Cerebral cortex (tissue), 2 donors: ENCODE measurements around a stretch of chr13.

GRCh38 chr13:97367457-97368021 is 66.4 kb upstream of the RAP2A start:
- PRO-cap, 2 experiments = no peak in any of the 2 experiments

DNA sequence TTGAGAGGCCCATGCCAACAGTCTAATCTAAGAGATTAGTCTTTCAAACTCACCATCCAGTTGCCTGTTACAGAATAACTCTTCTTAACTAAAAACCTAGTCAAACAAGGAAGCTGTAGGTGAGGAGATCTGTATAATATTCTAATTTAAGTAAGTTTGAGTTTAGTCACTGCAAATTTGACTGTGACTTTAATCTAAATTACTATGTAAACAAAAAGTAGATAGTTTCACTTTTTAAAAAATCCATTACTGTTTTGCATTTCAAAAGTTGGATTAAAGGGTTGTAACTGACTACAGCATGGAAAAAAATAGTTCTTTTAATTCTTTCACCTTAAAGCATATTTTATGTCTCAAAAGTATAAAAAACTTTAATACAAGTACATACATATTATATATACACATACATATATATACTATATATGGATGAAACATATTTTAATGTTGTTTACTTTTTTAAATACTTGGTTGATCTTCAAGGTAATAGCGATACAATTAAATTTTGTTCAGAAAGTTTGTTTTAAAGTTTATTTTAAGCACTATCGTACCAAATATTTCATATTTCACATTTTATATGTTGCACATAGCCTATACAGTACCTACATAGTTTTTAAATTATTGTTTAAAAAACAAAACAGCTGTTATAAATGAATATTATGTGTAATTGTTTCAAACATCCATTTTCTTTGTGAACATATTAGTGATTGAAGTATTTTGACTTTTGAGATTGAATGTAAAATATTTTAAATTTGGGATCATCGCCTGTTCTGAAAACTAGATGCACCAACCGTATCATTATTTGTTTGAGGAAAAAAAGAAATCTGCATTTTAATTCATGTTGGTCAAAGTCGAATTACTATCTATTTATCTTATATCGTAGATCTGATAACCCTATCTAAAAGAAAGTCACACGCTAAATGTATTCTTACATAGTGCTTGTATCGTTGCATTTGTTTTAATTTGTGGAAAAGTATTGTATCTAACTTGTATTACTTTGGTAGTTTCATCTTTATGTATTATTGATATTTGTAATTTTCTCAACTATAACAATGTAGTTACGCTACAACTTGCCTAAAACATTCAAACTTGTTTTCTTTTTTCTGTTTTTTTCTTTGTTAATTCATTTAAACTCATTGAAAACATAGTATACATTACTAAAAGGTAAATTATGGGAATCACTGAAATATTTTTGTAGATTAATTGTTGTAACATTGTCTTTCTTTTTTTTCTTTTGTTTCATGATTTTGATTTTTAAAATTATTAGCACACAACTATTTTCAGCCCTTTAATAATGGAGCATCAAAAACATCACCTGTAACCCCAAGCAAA is 41.3 kb upstream of the RAP2A start:
- PRO-cap, 2 experiments = no peak in any of the 2 experiments

DNA sequence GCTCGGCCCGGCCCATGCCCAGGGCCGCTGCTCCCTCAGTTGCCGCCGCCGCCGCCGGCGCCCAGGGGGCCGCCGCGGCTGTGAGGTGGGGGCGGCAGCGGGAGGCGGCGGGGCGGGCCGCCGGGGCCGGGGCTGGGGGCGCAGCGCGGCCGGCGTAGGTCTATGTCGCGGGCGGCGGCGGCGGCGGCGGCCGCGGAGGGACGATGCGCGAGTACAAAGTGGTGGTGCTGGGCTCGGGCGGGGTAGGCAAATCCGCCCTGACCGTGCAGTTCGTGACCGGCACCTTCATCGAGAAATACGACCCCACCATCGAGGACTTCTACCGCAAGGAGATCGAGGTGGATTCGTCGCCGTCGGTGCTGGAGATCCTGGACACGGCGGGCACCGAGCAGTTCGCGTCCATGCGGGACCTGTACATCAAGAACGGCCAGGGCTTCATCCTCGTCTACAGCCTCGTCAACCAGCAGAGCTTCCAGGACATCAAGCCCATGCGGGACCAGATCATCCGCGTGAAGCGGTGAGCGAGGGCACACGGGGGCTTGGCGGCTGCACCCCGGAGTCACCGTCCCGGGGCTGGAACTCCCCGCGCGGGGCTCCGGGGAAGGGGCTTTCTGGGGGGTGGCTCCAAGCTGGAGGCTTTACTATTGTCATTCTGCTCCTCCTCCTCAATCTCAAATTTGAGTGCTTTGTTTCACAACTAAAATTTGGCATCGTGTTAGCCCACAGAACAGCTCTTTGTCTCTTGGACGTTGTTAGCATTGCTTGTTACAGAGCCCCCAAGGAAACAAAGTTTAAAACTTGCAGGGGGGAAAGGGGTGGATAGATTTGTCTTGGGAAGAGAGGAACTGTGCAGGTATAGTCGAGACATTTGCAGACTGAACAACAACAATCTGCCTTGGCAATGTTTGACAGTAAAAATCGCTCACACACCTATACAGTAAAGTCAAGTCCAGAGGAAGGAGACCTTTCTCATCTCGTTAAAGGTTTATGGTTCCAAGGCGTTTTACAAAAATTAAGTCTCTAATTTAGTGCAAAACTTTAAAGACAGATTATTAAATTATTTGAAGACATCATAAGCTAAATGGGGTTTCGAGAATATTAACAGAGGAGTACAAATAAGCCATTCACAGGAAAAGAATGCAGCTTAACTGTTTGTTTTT is 679 bp downstream of the RAP2A start:
- PRO-cap, 2 experiments = peak in 1 of 2 experiments; most common plus-strand start position 163 of the sequence (in 1); most common minus-strand start position 82 of the sequence (in 1)

DNA sequence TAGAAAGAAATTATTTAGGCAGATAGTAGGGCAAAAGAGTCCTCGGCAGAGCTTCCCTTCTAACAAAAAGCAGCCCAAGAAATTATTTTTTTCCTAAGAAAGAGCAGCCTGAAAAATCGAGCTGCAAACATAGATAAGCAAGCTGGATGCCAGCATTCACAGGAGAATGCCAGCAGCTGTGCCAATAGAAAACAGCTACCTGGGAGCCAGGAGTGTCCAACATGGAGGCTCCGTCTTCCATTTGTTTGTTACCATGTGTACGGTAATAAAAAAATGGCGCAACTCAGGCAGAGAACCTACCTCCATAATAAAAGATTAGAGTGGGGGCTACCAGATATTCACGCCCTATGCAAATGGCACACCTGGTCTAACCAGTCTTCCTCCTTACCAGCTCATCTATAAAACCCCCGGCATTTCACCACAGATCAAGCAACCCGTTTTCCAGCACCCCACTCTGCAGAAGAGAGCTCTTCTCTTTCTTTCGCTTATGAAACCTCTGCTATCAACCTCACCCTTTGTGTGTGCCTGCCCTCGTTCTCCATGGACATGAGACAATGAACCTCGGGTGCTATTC is 77.5 kb upstream of the IPO5 start:
- PRO-cap, 2 experiments = no peak in any of the 2 experiments

DNA sequence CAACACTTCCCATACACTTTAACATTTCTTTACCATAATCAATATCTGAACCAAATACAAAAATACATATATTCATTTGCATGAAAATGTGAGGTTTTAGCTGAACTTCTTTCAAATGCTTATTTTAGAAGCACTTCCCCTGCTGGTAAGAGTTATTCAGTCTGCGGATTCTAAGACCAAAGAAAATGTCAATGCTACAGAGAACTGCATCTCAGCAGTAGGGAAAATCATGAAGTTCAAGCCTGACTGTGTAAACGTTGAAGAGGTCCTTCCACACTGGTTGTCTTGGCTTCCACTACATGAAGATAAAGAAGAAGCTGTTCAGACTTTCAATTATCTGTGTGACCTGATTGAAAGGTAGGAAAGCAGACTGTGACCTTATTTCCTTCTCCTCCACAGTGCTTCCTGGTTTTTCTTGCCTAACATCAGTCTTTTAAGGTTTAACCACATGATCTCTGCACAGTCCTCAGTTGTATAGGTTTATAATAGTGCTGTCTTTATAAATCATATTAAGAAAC is 66.0 kb downstream of the IPO5 start:
- PRO-cap, 2 experiments = no peak in any of the 2 experiments

DNA sequence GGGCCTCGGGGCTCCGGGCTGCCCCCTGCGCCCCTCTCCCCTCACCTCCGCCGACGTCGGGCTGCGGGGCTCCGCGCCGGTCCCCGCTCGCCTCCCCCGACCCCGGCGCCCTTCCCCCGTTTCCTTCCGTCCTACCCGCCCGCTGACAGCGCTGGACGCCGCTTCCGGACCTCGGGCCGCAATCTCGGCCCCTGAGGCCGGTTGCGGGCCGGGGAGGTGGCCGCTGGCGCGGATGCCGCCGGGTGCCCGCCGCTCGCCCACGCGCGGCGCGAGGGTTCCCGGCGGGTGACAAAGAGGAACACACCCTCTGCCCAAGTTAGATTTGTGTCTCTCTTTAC is 779 bp downstream of the FARP1 start:
- PRO-cap, 2 experiments = peak in 1 of 2 experiments; most common minus-strand start position 193 of the sequence (in 1)

- PRO-cap, 2 experiments = no peak in any of the 2 experiments
Measured at GRCh38 chr13:98173409-98174172, 3.5 kb downstream of the RNF113B start.

- PRO-cap, 2 experiments = peak in 1 of 2 experiments; most common minus-strand start chr13:98214173 (in 1)
Measured at GRCh38 chr13:98213963-98214736, 37.1 kb upstream of the RNF113B start.

- PRO-cap, 2 experiments = no peak in any of the 2 experiments
Measured at GRCh38 chr13:98246966-98247807, 70.1 kb upstream of the RNF113B start.

- PRO-cap, 2 experiments = no peak in any of the 2 experiments
Measured at GRCh38 chr13:98389335-98389878, 187.5 kb downstream of the STK24 start.

GRCh38 chr13:98411418-98412414 is 165.2 kb downstream of the STK24 start:
- PRO-cap, 2 experiments = no peak in any of the 2 experiments

- PRO-cap, 2 experiments = peak in 1 of 2 experiments; most common plus-strand start chr13:98451820 (in 1)
Measured at GRCh38 chr13:98451570-98452873, 124.9 kb downstream of the STK24 start.

DNA sequence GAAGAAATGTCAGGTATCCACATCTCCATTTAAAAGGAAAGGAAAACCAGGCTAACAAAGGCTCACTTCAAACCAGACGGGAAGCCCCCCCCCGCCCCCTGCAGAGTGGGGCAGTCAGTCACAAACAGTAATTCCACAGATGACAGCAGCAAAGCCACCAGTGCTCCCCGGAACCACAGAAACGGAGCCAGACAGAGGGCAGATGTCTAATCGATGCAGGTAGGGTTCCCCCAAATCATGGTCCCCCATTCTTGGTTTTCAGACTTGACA is 100.8 kb downstream of the STK24 start:
- PRO-cap, 2 experiments = no peak in any of the 2 experiments

DNA sequence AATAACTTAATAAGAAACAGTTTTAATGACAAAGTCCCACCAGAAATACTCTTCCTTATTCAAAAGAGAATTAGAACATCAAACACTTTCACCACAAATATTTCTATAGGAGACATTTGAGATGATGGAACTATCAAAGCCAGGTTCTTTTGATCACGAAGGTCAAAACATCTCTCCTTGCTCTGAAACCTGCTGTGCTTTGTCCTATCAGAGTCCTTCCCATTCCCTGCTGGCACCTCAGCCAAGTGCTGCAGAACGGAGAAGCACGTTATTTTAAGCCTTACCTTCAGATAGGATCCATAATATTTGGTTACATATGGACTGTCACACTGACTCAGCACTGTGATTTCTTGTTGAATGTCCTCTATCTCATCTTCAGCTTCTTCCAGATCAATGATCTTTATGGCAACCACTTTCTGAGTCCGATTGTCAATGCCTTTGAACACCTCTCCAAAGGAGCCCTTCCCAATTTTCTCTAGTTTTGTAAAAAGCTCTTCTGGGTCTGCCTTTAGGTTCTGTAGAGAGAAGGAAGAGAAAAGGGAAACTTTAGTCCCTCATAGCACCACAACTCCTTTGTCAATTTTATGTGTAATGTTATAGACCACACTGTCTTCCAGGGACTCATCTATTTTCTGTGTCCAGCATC is 57.8 kb downstream of the STK24 start:
- PRO-cap, 2 experiments = no peak in any of the 2 experiments

DNA sequence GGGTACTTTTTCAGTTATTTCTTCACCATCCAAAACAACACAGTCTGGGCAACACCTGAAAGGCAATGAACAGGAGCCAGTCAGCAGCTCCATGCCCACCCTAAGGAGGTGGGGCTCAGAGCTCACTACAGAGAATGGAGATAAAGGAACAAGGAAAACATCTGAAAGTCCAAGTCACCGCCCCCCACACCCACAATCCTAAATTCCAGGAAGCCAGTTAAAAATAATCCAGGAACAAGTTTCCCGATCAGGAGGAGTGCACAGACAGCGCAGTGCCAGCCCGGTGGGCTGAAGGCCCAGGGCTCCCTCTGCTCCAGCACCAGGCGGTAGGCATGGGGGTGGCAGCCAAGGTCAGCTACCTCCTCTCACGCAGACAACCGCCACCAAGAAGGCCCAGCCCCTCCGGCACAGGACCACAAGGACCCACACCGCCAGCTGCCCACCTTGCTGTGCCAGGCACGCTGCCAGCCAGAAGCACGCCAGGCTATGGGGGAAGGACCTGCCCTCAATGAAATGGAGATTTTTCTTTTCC is 11.2 kb downstream of the STK24 start:
- PRO-cap, 2 experiments = no peak in any of the 2 experiments

DNA sequence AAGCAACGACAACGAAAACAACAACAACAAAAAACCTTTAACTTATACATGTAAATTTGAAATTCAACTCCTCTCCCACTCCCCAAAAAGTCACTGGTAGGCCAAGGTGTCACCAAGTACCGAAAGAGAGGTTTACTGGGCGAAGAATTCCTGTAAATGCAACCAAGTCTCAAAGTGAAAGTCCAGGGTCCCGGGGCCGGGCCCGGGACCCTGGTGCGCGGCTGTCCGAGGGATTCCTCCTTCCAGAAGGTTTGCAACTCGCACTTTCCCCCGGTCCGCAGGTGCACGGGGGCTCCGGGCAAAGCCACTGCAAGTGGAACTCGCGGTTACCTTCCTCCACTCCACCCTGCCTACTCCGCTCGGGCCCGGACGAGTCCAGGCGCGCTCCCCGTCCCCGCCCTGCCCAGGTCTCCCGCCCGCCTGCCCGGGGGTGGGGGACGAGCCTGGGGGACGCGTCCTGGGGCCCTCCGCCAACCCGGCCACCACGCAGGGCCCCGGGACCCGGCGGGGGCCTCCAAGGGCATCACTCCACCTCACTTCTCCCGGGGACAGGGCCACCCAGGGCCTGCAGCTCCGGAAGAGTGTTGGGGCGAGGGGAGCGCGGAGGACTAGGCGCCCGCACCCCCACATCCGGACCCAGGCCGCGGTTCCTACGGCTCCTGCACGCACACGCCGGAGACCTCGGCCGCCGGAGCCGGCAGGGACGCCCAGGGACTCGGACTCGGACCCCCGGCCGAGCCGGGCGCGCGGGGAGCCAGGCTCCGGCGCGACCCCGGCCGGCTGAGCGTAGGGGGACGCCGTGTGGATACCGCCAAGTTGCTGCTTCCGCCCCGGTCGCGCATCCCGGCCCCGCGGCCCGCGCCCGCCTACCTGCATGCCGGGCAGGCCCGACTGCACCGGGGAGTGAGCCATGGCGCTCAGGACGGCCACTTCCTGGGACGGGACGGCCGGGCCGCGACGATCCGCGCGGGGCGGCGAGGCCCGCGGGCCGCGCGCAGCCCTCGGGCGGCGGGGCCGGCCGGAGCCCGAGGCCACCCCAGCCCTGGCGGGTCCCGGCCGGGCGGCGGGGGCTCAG is 695 bp downstream of the STK24 start:
- PRO-cap, 2 experiments = peak in 1 of 2 experiments; most common plus-strand start position 172 of the sequence (in 1)

GRCh38 chr13:98648073-98648579 is 71.2 kb upstream of the STK24 start:
- PRO-cap, 2 experiments = no peak in any of the 2 experiments

DNA sequence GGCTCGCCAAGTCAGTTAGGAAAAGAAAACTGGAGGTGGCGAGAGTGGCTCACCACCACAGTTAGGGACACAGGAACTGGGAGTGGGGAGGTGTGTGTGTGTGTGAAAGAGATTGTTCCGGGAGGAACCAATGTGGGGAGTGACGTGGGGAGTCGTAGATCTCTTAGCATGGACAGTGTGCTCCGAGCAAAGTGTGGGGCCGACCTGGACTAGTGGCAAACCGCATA is 8.6 kb upstream of the SLC15A1 start:
- PRO-cap, 2 experiments = no peak in any of the 2 experiments

DNA sequence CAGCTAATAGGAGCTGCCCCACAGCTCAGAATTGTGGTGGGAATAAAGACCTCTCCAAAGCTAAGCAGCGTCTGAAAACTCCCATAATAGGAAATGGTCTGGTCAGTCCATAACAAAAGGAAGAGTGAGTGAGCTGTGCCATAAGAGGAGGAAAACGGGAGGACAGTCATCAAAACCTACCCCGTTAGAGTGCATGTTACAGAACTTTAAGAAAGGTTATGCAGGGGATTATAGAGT is 8.8 kb upstream of the SLC15A1 start:
- PRO-cap, 2 experiments = no peak in any of the 2 experiments

- PRO-cap, 2 experiments = peak in 1 of 2 experiments; most common minus-strand start chr13:98843014 (in 1)
Measured at GRCh38 chr13:98842875-98843100, 90.3 kb upstream of the SLC15A1 start.